Metanephros (tissue), 2 donors: ENCODE measurements around a stretch of chr17.

DNA sequence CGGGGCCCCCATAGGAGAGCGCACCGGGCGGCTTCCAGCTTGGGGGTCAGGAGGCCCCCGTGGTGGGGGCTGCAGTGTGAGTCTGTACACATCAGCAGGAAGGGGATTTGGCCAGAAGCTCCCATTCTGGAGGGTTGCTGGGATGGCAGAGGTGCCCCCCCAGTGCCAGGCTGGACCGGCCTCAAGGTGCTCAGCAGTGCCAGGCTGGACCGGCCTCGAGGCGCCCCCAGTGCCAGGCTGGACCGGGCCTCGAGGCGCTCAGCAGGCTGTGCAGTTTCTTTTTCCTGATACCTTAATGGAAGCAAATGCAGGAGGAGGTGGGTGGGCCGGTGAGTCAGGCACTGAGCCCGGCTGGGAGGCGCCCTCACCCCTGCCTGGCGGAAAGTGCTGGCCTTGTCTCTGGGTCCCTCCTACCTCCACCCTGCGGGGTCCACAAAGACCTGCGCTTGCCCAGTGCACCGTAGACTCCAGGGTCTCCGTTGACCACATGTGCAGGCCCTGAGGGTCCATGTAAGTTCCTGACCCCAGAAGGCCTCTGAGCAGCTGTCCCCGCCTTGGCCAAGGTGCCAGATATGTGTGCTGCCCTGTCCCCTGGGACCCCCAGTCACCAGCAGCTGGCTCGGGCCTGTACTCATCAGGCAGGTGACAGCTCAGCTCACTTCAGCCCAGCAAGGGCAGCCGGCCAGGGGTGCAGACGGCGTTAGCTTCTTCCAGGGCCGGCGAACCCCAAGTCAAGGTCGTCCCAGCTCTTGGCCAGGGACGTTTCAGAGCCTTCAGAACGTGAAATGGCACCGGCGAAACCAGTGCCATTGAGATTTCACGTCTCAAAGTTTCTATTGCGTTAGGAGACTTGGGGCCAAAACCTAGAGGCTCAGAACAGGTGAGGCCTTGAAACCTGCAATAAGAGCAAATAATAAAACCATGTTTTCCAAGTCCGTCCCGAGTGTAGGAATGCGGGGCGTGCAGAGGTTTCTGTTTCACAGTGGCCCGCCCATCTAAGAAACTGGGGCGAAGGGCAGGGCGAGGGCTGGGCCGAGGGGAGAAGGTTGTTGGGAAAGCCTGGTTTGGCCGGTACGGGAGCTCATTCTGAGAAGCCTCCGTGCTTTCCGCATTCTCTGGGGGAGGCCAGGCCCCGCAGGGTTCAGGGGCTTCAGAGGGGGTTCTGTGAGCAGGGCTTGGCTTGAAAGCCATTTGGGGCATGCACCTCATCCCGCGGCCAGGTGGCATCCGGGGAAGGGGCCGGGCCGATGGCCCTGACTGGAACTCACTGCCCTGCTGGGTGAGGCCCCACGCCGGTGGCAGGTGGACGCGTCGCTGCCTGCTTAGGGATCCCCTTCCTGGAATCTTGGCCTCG lies 12.1 kb downstream of the METRNL start:
- RAMPAGE, long total RNA, result no peak

- RAMPAGE, long total RNA, result no peak
These were observed 13.6 kb downstream of the METRNL start for GRCh38 chr17:83092947-83093460.

DNA sequence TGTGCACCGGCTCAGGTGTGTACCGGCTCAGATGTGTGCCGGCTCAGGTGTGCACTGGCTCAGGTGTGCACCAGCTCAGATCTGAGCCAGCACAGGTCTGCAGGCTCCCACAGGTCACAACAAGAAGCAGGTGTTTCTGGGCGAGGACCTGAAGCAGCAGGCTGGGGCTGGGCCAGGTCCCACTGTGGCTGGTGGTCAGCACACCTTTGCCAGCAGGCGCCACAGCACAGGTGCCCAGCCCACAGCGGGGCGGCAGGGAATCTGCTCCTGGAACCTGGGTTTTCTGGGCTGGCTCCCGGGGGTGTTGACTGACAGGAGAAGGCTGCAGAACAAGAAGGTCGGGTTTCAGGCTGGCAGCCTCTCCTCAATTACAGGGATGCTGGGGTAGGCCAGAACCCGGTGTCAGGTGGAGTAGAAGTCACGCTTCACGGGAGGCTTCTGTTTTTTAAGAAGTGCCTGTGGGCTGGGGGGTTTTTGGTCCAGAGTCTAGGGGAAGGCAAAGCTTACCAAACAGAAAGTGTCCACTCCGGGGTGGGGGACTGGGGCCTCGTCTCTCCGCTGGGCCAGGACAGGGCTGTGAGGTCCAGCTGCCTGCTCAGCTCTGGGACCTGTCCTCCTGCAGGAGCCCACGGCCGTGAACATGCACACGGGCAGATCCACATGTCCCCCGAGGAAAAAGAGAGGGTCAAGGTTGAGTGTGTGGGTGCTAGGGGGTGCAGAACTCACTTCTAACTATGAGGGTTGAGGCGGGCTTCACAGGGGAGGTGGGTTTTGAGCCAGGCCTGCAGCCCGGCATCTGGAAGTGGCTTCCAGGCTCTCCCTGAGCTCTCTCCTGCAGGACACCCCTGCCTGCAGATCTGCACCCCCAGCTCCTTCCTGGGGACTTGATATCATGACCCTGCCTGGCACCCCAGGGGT lies 17.6 kb downstream of the METRNL start:
- RAMPAGE, long total RNA, result no peak

DNA sequence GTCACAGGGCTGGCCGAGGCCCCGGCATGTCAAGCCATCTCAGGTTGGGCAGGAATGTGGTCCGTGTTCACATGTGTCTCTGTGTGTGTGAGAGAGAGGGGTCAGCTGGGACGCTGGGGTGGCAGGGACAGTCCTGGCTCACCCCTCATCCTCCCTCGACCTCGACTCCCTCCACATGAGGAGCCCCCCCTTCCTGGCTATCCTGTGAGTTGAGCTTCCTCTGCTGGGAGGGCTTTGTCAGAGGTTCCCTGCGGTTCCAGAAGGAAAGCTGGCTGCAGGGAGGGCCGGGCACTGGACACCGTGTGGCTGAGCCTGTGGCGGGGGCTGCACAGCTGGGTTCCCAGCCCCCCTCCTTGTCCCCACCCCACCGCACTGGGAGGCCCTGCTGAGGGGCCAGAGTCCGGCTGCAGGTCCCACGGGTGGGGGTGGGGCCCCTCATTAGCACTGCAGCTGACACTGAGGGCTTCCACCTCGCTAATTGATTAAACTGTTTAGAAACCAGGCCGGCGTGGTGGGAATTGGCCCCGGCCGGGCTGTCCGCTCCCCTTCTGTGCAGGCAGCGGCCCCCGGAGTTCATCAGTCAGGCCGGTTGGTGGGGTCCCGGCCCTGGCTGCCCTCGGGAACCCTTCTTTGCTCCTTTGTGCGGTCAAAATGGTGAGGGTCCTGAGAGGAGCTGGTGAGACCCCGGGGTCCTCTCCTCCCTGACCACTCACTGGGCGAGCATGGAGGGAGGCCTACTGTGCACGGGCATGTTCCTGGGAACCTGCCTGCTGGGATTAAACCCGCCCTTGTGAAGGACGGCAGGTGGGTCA lies 19.3 kb downstream of the METRNL start:
- RAMPAGE, long total RNA, result no peak

DNA sequence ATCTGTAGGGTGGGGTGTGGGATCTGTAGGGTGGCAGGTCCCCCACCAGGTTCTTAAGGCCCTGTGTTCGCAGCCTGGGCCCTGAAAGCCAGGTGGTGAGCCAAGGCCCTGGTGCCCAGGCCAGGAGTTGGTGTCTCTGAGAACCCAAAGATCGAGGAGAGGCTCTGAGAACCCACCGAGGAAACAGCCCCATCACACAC lies 48.3 kb downstream of the METRNL start:
- RAMPAGE, long total RNA, result no peak

GRCh38 chr17:83193368-83194433 lies 114.3 kb downstream of the METRNL start:
- RAMPAGE, long total RNA, result no peak

DNA sequence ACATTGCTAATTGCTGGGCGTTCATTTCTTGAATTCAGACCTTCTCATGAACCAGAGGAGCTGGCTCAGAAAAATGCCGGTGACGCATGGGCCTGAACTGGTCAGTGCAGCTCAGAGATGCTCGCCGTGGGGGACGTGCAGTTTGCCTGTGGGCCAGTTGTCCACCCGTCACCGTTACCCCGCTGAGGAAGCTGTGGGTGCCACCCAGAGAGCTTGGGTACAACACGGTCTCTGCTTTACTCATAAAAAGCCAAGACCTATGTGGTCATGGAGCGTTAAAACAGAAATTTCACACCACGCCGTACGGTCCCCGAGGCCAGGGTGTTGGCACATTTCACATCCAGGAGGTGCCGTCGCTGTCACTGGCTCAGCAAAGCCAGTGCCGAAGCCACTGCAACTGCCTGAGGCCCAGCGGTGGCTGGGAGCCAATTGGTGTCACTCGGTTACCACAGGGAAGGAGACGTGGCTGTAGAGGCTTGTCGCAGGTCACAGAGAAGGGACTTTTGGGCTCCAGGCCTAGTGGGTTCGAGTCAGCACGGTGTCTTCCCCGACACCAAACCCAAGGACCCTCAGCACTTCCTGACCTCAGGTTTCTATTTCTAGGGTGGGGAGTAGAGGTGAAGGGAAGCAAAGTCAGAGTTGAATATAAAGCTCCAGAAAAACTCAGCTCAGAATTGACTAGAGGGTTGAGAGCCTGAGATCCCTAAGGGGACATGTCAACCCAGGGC lies 121.0 kb downstream of the METRNL start:
- RAMPAGE, long total RNA, result no peak